ENCODE measurements around the genes AUNIP, ZNF593OS and GPN2.

DNA sequence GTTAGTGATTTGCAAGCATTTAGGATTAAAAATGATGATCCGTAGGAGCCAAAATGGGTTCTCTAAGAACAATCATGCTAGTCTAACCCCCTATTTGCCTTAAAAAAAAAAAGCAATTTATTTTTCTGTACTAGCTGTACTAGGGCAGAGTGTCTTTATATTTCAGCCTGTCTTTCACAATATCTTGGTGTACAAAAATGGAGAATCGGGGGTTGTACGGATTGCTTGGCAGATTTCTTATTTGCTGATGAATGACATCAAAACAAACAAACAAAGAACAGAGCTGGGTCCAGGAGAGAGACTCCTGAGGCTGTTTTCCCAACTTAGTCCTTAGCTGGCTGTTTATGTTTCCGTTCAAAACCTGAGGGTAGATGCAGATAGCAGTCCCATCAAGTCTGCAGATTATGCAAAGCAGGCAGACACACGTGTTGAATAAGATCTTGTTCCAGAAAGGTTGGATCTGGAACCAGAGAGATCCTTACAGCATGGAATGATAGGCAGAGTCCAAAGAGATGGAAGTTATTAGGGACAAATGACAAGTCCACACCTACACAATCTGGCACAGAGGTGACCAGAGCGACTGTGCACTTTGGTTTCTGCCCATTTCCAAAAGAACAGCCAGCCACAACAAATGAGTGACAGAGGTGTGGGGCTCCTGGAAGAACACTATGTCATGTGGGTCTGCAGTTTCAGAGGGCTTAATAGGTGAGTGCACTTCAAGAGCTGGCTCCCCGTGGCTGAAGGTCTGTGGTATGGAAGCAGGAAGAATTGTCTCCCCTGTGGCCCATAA lies 65.5 kb downstream of the MAN1C1 start:
- RRBS: no CpG with 5 or more reads among the region's 7 CpGs

- RRBS: 2% methylated on average over 21 of the region's 78 CpGs
Measured at GRCh38 chr1:25859041-25860073, at the start of gene AUNIP. TSS of gene AUNIP (minus strand) at chr1:25859457.

- RRBS: no CpG with 5 or more reads among the region's 5 CpGs
Measured at GRCh38 chr1:25867101-25867722, 8.0 kb upstream of the AUNIP start.

GRCh38 chr1:25961706-25962078 lies 36.2 kb downstream of the PAFAH2 start:
- RRBS: 92% methylated on average over 1 of the region's 4 CpGs

GRCh38 chr1:26022943-26023435 lies 1.4 kb downstream of the EXTL1 start:
- RRBS: 71% methylated on average over 5 of the region's 16 CpGs

DNA sequence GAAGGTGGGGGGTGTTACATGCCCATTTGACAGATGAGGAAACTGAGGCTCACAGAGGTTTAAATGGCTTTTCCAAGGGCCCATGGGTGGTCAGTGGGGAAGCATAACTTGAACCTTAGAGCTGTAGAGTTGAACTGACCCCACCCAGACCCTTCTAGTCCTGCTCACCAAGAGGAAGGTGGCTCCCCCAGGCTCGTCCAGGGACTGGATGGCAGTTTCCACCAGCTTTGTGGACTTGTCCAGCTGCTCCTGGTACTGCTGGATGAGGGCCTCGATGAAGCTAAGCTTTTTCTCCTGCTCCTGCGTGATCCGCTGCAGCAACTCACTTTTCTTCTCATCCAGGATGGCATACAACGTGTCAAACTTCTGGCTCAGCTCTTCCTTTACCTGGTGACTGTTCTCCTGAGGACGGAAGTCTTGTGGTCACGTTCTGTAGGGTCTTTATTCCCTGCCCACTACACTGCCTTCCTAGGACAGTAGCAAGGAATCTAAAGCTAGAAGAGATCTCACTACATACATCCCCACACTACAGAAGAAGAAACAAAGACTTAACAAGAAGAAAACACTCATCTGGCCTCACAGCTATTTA lies 9.1 kb downstream of the TRIM63 start:
- RRBS: no CpG with 5 or more reads among the region's 7 CpGs

DNA sequence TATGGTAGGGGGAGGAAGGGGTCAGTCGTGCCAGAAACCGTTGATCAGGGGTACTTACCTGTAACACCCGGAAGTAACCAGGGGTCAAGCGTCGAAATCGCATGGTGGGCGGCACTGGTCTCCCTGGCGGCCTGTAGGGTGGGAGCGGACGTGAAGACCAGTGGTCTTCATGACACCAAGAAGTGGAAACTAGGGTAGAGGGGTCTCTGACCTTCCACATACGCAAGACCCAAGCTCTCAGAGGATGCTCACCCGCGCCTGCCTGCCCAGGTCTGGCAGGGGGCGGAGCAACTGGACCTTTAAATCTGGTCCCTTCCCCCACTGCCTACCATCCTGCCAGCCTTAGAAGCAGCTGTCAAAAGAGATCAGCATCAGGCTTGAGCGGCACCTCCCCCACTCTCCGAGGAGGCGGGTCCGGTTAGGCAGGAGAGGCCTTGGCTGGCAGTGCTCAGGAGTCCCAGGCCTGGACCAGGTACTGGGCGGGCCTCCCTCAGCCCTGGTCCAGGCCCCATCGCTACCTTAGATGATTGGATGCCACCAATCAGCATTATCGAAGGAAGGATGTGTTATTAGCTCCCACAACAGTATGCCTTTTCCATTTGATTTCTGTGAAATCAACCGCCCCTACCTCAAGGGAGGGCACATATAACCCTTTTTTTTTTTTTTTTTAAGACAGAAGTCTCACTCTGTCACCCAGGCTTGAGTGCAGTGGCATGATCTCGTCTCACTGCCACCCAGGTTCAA lies at the start of gene ZNF593OS:
TSS of gene ZNF593OS (minus strand) at position 274 of the 744 bp plus-strand sequence.
- RRBS: no CpG with 5 or more reads among the region's 23 CpGs

DNA sequence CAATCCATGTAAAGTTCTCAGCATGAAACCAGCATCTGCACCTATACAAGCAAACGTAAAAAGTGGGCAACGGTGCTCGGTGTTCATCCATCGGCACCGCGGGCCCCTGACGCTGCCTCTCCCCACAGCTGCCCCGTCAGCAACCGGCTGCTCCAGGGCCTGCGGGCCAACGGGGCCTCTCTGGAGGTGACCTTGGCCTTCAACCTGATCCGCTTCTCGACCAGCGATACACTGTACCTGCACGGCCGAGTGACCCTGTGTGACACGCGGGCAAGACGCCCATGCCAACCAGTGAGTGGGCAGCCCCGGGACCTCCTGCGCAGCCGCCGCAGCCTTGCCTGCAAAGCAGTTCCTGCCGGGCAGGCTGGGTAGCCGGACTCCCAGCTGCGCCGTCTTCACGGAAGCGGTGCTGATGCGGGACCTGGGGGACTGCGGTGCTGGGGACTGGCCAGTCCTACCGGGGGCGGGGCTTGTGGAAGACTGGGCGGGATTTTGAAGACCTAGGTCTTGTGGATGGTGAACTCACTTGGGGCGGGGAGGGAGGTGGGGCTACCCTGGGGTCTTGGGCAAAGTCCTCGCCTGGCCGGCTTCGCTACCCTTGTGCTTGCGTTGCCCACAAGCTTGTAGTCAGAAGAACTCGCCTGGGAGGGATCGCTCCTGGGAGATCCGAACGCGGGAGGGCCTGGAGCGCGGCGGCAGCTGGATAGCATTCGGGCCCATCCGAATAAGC lies 8.9 kb upstream of the CEP85 start:
- RRBS: 13% methylated on average over 12 of the region's 49 CpGs

DNA sequence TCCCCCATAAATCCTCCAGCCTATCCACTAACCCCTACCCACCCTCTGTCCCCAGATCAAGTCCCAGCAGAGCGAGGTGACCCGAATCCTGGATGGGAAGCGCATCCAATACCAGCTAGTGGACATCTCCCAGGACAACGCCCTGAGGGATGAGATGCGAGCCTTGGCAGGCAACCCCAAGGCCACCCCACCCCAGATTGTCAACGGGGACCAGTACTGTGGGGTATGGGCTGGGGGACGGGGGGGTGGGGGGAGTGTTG lies 754 bp downstream of the SH3BGRL3 start:
- RRBS: no CpG with 5 or more reads among the region's 7 CpGs

DNA sequence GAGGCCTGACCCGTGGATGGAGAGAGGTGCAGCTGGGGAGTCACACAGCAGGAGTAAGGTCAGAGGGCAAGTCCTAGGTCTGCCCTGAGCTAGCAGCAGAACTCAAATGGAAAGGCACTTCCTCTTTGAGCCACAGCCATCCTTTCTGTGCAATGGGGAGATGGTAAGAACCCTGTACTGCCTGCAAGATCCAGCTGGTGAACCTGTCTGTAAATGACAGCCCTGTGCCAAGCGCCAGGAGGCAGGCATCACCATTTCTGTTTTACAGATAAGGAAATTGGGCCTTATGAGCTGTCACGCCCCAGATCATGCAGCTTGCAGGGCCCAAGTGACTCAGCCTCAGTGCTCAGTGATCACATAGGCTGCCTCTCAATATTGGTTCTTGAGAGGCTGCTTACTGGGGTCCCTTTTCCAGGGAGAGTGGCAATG lies 8.7 kb downstream of the SH3BGRL3 start:
- RRBS: no CpG with 5 or more reads among the region's 3 CpGs

DNA sequence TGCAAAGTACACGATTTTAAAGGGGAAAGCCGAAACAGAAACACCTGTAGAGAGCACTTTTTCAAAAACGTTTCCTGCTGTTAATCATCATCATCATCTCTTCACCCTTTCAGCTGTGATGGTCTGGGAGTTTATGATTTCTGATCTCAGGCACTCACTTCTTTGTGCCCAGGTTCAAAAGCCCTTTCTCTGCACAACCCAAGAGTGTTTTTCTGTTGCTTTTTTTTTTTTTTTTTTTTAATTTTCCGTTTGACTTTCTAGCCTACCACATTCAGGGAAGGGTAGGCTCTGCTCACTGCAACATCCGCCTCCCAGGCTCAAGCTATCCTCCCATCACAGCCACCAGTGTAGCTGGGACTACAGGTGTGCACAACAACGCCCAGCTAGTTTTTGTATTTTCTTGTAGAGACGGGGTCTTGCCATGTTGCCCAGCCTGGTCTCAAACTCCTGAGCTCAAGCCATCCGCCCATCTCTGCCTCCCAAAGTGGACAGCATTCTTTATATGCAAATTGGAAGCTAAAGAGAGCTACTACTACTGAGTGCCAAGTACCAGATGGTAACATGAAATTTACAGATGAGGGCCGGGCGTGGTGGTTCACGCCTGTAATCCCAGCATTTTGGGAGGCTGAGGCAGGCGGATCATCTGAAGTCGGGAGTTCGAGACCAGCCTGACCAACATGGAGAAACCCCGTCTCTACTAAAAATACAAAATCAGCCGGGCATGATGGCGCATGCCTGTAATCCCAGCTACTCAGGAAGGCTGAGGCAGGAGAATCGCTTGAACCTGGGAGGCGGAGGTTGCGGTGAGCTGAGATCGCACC lies 1.2 kb upstream of the UBXN11 start:
- RRBS: no CpG with 5 or more reads among the region's 21 CpGs

GRCh38 chr1:26411042-26411624 lies 516 bp downstream of the LIN28A start:
- RRBS: 8% methylated on average over 13 of the region's 48 CpGs

- RRBS: 2% methylated on average over 8 of the region's 67 CpGs
Measured at GRCh38 chr1:26499889-26500780, 27.9 kb downstream of the HMGN2 start.

- RRBS: no CpG with 5 or more reads among the region's 10 CpGs
Measured at GRCh38 chr1:26554897-26555453, 25.4 kb downstream of the RPS6KA1 start.

DNA sequence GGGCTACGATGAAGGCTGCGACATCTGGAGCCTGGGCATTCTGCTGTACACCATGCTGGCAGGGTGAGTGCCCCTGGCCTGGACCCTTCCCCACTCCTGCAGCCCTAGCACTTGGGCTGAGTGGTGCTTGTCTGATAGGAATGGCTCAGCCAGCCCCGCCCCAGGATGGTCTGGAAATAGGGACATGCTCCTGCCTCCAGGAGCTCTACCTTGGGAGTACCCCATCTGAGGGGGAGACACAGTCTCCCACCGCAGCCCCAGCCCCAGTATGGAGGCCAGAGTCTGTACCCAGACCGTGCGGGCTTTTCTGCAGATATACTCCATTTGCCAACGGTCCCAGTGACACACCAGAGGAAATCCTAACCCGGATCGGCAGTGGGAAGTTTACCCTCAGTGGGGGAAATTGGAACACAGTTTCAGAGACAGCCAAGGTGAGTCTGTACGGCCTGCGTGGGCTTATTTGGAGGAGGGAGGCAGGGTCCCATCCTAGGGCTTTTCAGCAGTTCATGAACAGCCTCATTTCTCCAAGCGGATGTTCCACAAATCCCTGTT lies 42.4 kb downstream of the RPS6KA1 start:
- RRBS: no CpG with 5 or more reads among the region's 12 CpGs

DNA sequence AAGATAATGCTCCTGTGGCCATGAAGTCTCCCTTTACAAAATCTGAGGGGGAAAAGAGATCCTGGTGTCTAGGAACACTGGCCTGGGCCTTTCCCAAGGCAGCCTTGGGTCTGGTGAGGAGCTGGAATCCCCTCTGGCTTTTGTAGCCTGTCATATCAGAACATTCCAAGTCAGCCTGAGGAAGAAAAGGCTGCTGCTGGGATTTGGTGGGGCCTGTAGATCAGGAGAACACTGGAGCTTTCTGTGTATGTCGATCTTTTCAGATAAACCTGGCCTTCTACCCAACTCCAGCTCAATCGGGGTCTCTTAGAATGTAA lies 1.6 kb upstream of the ARID1A start:
- RRBS: no CpG with 5 or more reads among the region's 2 CpGs

GRCh38 chr1:26700915-26701836 lies 5.4 kb downstream of the ARID1A start:
- RRBS: no CpG with 5 or more reads among the region's 4 CpGs

DNA sequence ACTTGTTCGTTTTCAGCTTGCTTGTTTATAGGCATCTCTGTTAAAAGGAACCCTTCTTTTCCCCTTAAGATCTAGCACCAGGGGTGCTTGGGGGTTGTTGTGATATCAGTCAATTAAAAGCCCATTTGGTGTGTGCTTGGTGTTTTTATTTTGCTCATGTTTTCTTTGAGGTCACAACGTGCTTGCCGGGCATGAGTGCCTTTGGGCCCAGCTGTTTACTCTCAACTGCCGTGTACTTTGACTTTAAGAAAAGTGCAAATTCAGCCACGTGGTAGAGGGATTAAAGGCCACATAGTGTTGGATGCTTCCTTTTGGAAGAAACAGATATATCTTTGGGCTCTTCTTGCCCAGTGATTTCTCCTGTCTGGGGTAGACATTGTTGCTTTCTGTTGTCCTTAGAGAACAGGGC lies 10.5 kb downstream of the ARID1A start:
- RRBS: no CpG with 5 or more reads among the region's 5 CpGs

GRCh38 chr1:26731099-26731769 lies 35.4 kb downstream of the ARID1A start:
- RRBS: no CpG with 5 or more reads among the region's 12 CpGs

DNA sequence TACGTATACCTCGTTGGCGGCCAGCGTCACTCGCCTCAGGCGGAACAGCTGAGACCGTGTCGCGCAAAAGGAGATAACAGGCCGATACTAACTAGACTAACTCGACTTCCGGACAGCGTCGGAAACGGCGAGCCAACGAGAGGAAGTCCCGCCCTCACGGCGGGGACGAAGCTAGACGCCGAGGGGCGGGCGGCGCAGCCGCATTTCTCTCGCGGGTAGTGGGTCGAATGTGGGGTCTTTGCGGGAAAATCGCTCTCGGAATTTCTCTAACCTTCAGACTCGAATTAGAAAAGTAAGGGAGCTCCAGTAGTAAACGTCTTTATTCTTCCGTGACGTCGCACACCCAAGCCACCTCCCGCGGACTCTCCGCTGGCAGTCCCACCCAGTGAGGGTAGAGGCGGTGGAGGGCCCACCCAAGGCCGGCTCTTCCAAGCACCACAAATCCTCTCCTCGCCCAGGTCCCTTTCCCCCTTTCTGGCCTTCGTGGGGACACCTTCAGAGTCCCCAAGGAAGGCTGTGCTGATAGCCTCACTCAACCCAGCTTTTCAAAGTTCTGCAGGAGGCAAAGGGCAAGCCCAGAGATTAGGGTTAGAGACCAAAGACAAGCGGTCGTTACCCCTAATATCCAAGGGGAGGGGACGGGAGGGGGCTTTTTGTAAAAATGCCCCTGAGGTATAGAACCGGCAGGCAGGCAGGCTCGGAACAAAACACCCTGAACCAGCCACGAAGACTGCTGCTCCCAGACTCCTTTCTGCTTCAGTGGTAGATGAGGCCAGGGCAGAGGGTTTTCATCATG lies at the start of gene GPN2:
TSS of gene GPN2 (minus strand) at position 98 of the 796 bp plus-strand sequence.
- RRBS: no CpG with 5 or more reads among the region's 51 CpGs

Data from GM19240 (cell line).